Fibroblast of the aortic adventitia (primary cell): ENCODE results near the genes CXCL17, PSG6, CD177, LYPD3 and LYPD5.

DNA sequence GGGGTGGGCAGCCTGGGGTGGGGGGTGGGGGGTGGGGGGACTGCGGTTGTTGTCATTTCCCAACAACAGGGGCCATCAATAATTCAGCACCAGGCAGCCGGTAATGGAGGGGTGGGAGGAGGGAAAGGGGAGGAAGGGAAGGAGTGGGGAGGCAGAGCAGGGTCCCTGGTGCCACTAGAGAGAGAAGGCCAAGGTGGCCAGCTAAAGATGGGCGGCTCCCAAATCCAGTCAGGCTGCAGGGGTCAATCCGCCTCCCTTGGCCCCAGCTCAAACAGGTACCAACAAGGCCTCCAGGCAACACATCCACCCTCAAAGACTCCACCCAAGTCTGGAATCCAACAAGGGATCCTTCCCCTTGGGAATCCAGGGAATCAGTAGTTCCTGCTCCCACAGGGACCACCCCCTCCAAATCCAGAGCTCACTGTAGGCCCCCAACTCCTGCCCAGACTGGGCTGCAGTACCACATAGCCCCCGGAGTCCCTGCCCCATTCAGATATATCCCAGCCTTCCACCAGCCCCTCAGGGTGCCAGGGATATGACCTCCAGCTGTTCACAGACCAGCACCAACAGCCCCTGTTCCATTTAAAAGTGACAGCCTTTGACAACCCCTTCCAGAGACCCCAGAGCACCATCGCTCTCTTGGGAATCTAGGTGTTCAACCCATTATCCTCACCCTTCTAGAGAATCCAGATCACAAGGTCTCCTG, 3.3 kb downstream of the ERF start:
- CAGE, long polyA plus RNA, result no peak

DNA sequence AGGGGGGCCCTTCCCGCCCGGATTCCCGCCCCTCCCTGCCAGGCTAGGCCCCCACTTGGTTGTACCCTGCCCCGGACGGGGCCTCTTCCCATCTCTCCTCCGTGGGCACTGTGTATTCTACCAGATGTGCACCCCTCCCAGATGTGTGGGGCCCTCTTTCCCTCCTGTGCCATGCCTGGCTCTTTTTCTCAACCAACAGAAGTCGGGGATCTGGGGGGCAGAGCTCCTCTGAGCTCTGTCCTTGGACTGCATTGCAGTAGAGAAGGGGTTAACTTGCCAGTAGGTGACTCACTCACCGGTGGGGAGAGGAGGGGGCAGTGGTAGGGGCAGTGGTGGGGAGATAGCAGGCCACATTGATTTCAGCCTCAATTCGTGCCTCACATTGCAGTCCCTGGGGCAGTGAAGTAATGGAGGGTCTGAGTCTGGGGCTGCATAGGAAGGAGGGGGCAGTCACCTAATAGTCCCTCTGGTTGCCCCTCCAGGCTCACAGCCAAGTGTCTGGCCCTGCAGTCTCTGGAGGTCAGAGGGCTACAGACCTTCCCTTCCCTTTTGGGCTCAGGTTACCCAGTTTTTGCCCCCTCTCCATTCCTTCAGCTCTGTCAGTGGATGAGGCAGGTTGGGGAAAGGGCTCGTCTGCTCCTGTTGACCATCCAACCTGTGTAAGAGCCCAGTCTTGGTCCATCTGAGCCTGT, 12.8 kb downstream of the CIC start:
- CAGE, long polyA plus RNA, result no peak

DNA sequence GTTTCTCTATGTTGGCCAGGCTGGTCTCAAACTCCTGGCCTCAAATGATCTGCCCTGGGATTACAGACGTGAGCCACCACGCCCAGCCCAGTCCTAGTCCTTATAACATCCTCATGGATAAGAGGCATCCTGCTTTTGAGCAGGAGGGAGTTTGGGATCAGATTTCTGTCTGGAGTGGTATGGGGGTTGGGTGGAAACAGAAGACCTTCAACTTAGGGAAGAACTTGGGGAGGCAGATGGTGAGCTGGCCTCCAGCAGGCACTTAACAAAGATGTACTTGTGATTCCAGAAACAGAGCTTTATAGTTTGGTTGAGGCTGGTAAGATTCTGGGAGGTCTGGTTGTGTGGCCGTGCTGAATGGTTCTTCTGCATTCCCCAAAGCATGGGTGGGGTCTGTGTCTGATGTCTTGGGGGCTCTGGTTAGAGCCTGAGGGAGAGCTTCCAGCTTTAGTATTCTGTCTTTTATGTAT, 4.7 kb downstream of the MEGF8 start:
- CAGE, long polyA plus RNA, result no peak

DNA sequence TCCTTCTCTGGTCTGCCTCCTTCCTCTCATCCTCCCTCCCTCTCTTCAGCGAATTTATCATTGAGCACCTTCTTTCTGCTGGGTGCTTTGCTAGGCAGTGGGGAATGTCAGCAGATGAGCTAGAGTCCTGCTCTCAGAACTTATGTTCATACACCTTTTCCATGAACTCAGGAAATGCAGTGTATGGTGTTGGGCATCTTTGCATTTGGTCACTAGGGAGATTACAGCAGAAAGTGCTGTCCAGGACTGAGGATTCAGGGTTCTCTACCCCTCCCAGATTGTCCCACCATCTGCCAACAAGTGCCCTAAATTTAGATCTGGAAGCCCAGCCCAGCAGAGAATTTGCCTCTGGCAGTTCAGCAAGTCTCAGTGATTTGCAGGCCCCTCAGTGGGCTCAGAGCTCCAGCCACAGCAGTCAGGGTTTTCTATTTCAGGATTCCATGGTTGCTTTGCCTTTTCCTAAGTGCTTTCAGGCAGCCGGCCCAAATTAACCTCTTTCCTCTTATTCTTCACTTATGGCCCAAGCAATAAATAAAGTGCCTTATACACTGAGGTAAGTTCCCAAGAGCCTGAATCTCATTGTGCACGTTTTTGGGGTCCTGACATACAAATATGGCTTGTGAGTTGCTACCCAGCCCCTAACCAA, 23.4 kb downstream of the CNFN start:
- CAGE, long polyA plus RNA, result no peak

DNA sequence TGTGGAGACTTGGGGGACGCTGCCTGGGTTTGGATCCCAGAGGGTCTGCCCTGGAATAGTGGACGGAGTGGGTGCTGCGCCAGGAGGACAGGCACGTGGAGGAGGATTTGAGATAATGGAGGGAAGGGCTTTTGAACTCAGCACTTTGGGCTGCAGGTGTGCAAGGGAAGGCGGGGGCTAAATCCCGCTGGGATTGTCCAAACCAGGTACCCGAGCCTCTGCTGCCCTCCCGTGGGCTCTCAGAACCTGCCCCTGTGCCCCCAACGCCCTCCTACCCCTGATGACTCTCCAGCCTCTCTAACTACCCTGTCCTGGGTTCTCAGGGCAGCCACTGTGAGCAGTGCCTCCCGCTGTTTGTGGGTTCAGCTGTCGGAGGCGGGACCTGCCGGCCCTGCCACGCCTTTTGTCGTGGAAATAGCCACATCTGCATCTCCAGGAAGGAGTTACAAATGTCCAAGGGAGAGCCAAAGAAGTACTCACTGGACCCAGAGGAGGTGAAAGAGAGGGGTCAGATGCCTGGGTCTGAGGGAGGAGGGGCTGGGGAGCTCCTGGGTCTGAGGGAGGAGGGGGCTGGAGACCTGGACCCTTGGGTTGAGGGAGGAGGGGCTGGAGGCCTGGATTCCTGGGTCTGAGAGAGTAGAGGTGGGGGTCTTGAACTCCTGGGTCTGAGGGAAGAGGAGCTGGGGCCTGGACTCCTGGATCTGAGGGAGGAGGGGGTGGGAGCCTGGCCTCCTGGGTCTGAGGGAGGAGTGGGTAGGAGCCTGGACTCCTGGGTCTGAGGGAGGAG, 20.0 kb downstream of the CNFN start:
- CAGE, long polyA plus RNA, result no peak

DNA sequence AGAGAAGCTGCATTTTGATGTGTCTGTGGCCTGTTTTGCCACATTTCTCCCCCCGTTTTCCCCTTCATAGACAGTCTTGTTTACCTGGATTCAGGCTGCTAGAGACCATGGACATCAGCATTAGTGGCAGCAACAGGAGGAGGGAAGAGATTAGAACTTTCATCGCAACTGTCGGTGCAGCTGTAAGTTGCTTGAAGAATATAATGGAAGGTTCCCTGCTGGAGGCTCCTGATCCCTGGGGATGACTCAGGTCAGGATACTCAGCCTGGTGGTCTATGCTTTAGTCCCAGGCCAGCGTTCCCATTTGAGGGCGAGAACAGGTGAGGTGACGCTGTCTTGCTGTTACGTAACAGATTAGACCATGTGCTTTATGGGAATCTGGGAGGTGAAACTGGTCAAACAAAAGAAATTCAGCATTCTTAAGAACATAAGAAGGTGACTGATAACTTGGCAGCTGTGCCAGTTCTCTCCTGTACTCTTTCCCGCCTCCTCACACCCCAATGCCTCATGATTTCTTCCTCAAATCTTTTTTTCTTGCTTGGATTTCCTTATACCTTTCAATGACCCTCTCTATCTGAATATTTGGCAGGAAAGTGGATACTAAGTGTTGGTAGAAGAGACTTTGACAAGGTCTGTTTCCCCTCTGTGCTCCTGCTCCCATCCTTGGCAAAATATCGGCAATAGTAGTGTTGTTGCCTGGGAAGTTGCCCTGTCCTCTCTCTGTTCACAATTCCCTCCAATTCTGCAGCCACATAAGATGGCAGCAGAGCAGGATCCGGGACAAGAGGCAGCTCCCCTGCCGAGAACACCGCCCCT, at the start of gene CXCL17:
Gene CXCL17, minus strand, starts transcription at position 277 of the 816 bp plus-strand sequence.
- CAGE, long polyA plus RNA, result no peak

DNA sequence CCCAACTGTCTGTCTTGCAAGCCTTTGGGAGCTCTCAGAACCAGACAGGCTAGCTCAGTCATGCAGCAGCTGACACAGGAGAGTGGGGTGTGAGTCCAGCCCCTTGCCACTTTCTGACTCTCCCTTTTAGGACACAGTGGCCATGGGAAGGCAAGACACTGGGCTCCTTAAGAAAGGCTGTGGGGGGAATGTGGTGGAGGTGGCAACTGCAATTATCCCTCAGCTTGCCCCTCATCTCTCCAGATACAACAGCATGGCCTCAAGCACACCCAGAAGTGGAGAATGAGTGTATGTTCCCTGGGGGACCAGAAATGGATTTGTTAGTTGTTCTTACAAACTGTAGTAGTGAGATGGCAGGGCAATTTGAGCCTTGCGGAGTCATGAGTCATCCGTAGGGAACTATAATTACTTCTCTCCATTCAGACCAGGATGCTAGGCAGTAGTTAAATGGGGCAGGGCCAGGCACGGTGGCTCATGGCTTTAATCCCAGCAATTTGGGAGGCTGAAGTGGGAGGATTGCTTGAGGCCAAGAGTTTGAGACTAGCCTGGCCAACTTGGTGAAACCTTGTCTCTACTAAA, 25.5 kb upstream of the CXCL17 start:
- CAGE, long polyA plus RNA, result no peak

GRCh38 chr19:42497662-42498349, 30.5 kb downstream of the CEACAM1 start:
- CAGE, long polyA plus RNA, result no peak

- CAGE, long polyA plus RNA, result no peak
Observed at GRCh38 chr19:42917606-42918161, at the start of gene PSG6. Gene PSG6 (minus strand): TSS chr19:42917894.

DNA sequence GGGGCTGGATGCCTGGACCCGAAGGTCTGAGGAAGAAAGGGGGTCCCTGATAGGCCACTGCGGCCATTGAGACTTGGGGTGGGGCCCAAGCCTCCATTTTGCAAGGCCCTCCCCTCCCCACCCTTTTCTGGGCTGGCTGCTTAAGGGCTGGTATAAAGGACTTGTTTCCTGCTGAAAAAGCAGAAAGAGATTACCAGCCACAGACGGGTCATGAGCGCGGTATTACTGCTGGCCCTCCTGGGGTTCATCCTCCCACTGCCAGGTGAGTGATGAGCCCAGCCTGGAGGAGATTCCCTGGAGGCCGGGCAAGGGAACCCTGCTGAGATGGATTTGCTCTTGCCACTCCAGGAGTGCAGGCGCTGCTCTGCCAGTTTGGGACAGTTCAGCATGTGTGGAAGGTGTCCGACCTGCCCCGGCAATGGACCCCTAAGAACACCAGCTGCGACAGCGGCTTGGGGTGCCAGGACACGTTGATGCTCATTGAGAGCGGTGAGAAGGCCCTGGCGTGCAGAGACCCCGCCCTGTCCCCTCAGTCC, at the start of gene CD177:
Gene CD177, plus strand, starts transcription at position 182 of the 536 bp plus-strand sequence.
- CAGE, long polyA plus RNA, result no peak

- CAGE, long polyA plus RNA, result no peak
Observed at GRCh38 chr19:43414486-43414770, 262 bp upstream of the TEX101 start.

DNA sequence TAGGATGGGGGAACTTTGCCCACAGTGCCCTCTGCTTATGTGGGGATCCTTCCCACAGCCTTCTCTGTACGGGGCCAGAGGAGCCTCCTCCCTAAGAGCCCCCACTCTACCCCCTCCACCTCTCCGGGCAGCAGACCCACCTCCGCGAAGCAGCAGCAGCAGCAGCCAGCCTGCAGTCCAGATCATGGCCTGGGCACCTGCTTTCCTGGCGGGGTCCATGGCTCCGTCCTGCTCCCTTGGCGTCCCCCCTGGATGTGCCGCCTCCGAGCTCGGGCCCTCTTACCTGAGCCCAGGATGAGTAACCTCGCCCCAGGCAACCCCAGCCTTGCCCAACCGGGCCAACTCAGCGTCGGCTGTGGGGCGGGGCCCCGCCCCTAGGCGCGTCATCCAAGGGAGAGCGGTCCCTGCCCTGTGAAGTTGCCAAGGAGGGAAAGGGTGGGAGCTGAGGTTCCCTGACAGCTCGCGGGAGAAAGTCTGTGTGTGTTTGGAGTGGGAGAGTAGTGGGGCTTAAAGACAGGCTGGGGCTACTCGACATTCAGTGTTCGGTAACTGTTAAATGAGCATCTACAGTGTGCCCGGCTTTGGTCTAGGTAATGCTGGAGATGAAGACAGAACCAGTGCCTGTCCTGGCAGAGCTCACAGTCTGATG, at the start of gene LYPD3:
Gene LYPD3, minus strand, starts transcription at position 256 of the 649 bp plus-strand sequence.
- CAGE, long polyA plus RNA, result no peak

DNA sequence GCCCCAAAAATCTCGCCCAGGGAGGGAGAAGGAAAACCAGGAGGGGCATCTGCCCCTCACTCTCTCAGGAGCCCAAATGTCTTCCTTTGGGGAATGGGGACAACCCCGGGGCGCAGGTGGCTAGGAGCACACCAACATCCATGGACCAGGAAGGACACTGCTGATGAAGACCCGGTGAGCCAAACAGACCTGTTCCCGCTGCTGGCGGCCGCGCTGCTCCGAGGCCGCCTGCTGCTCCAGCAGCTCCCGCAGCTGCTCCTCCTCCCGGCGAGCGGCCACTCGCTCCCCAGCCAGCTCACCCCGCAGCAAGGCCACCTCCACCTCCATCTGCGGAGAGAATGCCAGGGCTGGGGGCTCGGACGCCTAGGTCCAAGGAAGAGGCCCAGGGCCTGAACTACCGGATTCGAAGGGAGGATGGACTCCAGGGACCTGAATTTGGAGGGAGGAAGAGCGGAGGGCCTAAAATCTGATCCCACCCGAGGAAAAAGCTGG, 3.0 kb downstream of the PHLDB3 start:
- CAGE, long polyA plus RNA, result no peak

- CAGE, long polyA plus RNA, result no peak
Observed at GRCh38 chr19:43620160-43620537, 720 bp upstream of the ZNF428 start.

DNA sequence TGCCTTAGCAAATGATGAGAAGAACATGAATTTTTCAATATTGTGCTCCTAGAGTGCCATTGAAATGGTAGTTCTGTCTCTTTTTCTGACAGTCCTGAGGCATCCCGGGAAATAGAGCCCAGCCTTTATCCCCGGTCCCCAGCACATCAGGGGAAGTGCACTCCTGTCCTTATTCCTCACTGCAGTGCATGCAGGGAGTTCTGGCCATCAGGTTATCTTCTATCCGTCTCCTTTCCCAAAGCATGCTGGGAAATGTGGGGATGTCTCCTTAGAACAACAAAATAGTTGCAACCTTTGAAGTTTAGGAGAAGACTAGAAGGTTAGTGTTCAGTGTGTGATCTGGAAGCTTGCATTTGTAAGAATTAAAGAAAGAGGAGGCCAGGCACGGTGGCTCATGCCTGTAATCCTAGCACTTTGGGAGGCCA, 7.5 kb upstream of the CADM4 start:
- CAGE, long polyA plus RNA, result no peak

- CAGE, long polyA plus RNA, result no peak
Observed at GRCh38 chr19:43650464-43650663, 10.7 kb upstream of the CADM4 start.

GRCh38 chr19:43651483-43652665, 12.2 kb upstream of the CADM4 start:
- CAGE, long polyA plus RNA, result no peak

DNA sequence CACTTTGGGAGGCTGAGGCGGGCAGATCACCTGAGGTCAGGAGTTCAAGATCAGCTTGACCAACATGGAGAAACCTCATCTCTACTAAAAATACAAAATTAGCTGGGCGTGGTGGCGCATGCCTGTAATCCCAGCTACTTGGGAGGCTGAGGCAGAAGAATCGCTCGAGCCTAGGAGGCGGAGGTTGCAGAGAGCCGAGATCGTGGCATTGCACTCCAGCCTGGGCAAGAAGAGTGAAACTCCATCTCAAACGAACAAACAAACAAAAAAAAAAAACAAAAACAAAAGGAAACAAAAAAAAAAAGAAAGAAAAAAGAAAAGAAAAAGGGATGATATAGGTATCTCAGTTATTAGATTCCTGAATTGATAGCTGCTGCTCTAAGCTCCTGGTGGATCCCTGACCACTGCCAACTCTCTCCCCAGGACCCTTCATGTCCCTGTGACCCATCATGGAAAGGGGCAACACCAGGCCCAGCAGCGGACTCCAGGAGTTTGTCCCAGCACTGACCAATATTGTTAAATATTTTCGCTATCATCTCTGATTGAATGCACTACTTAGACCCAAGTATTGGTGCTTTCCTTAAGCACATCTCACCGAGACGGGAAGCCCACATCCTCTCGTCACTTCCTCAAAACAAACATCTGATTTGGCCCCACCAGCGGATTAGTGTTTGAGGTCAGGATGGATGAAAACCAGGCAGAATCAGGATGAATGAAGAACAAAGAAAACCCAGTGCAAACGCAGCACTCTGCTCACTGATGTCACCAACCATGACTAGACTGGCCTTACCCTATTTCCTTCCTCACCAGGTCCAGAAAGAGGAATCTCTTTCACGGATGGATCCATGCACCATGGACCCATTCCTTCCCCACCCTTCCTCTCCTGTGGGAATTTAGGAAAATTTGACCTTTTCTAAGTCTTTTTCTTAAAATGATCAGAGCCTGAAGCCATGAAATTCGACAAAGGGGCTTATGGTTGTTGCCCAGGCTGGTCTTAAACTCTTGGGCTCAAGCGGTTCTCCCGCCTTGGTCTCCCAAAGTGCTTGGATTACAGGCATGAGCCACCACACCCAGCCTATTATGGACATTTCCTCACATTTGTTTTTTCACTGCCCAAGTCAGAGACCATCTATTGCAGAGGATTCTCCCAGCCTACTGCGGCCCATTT, 6.1 kb downstream of the PLAUR start:
- CAGE, long polyA plus RNA, result no peak

- CAGE, long polyA plus RNA, result no peak
Observed at GRCh38 chr19:43756509-43757098, 1.8 kb upstream of the SMG9 start.

GRCh38 chr19:43802310-43802718, at the start of gene LYPD5:
Gene LYPD5 (minus strand): TSS chr19:43802447.
- CAGE, long polyA plus RNA, result no peak